Vein endothelial cell (primary cell): ENCODE measurements around a stretch of chr3.

DNA sequence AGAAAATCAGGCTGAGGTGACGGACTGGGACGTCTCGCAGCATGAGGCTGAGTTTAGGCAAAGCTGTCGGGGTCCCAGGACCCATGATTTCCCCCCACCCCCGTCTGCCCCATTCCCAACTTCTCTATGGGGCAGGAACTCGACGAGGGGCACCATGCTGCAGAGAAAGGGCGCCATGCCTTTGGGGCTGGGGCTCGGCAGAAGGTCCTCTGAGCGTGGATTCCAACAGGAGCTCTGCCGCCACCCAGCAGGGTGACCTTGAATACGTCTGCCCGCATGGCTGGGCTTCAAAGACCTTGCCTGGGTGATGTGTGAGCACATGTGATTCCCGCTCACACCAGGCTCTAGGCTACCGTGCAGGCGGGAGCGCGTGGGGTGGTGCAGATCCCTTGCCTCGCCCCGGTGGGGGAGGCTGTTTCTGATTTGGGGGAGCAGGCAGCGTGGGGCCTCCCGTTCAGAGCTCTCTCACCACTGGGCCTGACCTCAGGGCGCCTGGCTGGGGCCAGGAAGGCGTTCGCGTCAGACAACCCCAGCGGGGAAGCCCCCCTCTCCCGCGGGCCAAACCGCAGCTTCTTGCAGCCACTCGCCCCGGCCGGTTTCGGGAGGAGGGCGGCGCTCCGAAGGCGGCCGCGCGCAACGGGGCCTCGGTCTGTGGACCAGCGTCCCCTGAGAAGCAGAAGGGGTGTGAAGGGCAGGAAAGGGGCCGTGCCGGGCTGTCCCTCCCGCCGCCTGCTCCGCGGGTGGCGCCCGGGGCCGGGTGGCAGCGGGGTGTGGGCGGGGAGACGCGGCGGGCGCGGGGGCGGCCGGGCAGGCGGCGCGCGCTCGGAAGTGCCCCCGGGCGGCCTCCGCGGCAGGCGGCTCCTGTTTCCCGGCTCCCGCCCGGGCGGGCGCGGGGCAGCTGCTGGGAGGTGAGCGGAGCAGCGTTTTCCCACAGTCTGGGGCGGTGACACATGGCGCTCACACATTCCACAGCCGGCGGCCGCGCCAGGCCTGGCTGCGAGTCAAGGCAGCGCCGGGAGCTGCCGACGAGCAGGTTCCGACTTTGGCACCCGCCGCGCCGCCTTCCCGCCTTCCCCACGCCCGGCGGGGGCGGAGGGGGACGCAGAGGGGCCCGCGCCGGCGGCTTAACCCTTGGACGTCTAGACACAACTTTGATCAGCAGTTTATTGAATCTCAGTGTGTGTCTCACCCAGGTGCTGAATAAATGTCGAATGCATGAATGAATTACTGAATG lies 65.2 kb upstream of the HES1 start:
- CAGE, long polyA plus RNA, result no peak

GRCh38 chr3:194124461-194124710 lies 11.6 kb upstream of the HES1 start:
- CAGE, long polyA plus RNA, result no peak

GRCh38 chr3:194130543-194131820 lies 5.0 kb upstream of the HES1 start:
- CAGE, long polyA plus RNA, result no peak

GRCh38 chr3:194134708-194134893 lies 1.3 kb upstream of the HES1 start:
- CAGE, long polyA plus RNA, result no peak

- CAGE, long polyA plus RNA, result no peak
These were observed 102.1 kb downstream of the CPN2 start for GRCh38 chr3:194249029-194249523.

DNA sequence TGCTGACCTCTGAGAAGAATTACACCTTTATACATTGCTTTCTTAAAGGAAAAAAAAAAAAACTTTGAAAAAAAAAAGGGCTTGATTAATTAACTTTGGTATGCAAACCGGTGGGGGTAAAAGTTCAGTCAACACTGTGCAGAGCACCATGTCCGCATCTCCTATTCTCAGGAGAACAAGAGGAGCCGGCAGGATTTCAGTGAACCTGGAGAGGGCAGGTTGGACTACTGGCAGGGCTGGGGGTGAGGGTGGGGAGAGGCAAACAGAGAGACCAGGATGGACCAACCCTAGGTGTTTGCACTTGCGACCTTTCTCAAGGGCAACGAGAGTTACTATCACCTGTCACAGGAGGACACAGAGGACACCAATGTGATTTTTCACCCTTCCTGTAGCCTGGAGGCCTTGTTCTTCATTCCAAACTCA lies 89.7 kb downstream of the CPN2 start:
- CAGE, long polyA plus RNA, result no peak

DNA sequence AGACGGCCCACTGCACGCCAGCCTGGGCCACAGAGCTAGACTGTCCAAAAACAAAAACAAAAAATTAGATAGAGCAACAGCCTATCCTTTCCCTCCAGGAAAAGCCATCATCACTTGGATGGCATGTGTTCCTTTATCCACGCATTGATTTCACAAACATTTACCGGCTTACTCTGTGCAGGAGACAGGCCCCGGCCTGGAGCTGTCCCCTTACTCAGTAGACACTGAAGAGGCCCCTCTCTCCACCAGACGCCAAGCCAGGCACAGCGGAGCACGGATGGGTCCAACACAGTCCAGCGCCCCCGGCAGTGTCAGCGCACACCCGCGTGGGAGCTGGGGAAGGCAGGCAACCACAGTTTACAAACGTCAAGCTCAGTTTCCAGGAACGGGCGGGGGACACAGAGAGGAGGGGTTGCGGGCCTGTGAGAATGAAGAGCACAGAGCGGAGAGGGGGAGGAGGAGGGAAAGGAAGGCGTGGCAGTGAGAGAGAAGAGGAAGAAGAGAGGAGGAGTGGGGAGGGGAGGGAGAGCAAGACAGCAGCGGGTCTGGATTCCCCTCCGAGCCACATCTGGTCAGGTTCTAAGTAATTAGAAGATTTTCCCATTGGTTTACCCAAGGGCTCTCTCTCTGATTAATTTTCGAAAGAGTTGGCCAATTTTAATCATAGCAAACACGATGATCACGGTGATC lies 2.9 kb downstream of the GP5 start:
- CAGE, long polyA plus RNA, result no peak

- CAGE, long polyA plus RNA, result no peak
These were observed 1.5 kb upstream of the ATP13A3 start for GRCh38 chr3:194488388-194488643.

DNA sequence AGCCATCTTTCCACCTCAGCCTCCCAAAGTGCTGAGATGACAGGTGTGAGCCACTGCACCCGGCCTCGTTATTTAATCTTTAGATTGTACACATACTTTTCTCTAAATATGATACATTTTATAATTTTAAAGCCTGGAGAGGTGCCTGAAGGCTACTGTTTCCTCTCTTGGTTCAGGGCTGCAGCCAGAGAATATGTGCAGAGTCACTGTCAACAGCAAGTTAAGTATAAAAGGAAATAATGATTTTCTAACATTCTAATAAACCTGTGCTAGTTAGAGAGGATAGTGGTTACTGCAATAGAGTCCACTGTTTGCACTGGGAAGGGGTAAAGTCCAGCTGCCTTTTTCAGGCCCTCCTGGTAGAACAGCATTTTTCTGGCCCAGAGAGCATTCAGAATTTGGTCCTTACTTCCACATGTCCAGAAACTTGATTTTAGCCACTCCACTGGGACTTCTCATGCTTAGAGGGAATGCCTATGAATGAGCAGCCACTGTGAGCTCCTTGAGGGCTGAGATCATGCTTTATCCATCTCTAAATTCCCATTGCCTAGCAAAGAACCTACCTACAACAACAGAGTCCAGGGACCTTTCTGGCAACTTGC lies 50.0 kb upstream of the ATP13A3 start:
- CAGE, long polyA plus RNA, result no peak

DNA sequence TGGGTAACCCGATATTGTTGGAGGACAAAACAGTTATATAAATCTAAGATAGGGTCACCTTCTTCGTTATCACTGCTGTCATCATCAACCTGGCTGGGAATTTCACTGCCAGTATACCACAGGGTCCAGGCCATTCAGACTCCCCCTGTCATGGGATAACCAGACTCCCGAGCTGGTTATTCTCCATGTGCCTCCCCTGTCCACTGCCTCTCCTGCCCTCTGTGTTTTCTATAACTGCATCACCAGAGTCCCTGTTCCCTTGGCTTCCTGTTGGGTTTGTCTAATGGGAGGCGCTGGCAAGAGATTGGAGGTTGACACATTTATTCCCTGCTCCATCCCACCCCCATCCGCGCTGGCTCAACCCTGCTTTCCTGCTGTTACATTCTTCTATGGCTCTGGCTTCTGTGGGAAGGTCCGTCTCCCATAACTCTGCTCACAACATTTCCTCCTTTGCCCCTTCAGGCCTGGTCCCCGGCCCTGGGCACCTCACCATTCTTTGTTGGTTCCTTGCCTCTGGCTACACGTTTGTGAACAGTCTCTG lies 68.3 kb upstream of the ATP13A3 start:
- CAGE, long polyA plus RNA, result no peak

DNA sequence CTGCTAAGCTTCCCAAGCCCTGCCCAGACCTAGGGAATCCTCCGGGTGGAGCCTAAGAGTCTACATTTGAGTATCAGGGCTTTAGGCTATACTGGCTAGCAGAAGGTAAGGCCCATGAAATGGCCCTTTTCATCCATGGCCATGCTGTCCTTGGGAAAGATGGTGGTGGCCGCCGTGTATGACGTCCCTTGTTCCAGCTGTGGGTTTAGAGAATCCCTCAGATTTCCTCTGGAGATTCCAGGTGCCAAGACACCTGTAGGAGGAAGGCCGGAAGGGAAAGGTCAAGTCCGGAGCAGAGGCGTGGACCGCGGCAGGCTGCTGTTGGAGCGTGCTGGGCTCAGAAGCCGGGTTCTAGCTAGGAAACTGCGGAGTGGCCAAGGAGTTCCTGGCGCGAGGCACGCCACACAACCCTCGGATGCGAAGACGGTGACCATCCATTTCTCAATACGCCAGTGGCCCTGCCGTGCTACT lies 50.8 kb downstream of the TMEM44 start:
- CAGE, long polyA plus RNA, result no peak

DNA sequence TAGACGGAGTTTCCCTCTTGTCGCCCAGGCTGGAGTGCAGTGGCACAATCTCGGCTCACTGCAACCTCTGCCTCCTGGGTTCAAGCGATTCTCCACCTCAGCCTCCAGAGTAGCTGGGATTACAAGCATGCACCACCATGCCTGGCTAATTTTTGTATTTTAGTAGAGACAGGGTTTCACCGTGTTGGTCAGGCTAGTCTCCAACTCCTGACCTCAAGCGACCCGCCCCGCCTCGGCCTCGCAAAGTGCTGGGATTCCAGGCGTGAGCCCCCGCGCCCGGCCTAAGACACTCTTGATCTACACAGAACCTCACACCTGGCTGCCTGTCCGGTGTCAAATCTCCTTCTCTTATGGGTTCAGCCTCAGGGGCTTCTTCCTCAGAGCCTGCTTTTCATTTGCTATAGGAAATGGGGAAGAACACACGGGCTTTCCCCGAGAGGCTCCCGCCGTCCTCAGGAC lies 10.6 kb downstream of the TMEM44 start:
- CAGE, long polyA plus RNA, result no peak

DNA sequence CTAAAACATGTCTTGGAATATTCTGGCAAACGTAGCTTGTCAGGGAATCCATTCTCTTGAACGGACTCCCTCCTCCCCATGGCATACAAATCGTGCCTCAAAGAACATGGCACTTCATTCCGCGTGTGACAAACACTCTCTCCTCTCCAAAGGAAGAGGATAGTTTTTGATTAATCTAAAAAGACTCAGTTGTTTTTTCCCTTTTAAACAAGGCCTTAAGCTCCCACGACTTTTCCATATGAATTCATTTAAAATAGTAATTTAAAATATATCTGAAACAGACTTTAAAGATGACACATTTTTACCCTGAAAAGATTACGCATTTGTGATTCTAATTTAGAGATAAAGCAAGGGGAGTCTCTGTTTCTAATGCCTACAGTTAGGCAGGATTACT lies 15.6 kb upstream of the TMEM44 start:
- CAGE, long polyA plus RNA, result no peak

- CAGE, long polyA plus RNA, result no peak
These were observed 19.2 kb downstream of the LSG1 start for GRCh38 chr3:194652608-194653352.

GRCh38 chr3:194687168-194688341 lies 1.9 kb downstream of the FAM43A start:
- CAGE, long polyA plus RNA, result no peak

DNA sequence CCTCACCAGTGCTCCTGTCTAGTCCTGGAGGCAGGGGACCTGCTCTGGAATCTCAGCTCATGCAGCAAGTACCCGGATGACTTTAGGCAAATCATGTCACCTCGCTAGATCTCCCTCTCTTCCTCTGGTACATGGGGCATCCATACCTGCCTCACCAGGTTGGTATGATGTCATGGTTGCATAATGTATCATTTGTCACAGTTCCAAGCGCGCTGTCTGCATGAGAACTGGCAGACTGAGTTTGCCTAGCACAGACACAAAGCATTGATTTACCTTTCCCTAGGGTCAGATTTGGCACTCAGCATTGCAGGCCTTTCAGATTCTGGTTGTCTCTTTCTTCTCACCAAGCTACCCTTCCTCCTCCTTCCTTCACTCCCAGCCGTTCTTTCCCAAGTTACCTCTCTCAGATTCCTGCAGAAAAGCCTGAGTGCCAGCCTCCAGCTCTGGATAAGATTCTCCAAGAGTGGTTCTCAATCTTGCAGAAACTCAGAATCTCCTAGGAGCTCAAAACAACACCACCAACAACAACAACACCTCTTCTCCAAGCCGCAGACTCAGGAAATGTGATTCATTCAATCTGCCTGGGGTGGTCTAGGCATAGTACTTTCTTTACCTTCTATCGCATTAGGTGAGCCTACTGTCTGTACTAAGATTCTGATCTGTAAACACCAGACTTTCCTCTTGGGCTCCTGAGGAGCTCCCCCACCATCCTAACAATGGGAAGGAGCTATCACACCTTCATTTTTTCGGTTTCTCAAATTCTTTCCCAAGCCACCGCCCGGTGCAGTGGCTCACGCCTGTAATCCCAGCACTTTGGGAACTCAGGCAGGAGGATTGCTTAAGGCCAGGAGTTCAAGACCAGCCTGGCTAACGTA lies 29.6 kb downstream of the FAM43A start:
- CAGE, long polyA plus RNA, result no peak

- CAGE, long polyA plus RNA, result no peak
These were observed 83.2 kb downstream of the FAM43A start for GRCh38 chr3:194769007-194769242.

DNA sequence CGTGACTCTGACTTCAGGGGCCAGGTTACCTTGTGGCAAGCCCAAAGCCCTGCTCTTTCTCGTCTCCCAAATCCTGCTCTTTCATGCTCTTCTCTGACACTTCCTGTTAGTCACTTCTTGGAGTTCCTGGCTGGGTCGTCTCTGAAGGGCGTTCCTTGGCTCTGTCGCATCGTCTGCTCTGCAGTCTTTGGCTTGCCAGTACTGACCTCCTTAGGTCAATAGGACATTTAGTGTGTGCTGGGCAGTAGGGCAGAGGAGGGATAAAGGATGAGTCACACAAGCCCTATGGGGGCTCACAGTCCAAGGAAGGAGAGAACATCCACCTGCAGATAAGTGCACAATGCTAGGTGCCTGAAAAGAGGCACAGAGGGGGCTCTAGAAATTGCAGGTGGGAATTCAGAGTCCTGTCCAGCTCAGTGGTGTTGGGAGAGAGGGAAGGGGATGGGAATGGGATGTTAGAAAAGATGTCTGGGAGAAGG lies 87.6 kb downstream of the FAM43A start:
- CAGE, long polyA plus RNA, result no peak

DNA sequence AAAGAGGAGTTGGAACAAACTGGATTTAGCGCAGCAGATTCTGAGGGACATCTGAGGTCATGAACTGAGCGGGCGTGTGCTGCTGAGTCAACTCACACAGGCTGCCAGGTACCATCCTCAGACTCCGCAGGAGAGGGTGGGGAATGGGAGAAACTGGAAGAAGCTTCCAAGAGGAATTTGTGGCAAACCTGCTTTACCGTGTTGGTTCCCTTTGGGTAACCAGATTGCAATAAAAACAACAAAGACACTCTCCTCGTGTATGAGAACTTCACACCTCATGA lies 185.1 kb downstream of the FAM43A start:
- CAGE, long polyA plus RNA, result no peak

DNA sequence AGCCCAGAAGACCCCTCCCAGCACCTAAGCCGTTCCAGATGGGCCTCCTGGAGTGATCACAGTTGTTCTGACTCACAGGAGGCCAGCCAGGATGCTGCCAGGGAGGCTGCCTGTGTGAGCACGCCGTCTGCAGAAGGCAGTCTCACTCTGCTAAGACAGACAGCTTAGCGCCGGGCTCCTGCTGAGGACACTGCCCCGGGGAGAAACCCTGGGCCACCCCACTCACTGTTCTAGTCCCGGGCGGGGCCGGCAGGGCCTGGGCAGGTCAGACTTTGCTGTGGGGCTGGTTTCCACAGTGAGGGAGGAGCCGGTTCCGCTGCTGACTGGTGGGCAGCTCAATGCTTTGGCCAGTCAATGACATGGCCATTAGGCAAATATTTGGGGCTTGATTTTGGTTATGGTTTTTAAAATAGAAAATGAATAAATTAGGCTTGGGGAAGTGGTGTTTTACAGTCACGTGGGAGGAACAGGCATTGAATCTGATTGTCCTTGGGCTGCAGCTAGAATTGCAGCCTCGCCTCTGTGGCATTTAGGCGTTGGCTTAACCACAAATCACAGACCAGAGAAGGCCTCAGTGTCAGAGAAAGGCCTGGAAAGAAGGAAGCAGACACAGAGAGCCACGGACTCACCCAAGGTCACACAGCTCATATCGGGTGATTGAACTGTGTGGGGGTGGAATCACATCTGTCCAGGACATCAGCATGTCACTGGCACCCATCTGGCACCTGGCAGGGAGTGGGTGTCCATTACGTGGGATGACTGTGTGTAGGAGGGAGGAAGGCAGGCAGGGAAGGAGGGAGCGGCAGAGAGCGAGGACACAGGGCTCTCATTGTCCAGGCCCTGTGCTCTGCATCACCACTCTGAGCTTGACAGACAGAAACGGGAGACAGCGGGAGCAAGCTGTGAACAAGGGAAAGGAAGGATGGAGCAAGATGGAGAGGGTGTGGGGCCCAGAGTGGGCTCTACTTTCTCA lies 186.1 kb downstream of the FAM43A start:
- CAGE, long polyA plus RNA, result no peak